Islet of Langerhans (tissue), 1 donor: ENCODE measurements around a stretch of chr7.

GRCh38 chr7:50641027-50642385 is 76.3 kb upstream of the DDC start:
- RRBS = no CpG with 5 or more reads among the region's 25 CpGs

DNA sequence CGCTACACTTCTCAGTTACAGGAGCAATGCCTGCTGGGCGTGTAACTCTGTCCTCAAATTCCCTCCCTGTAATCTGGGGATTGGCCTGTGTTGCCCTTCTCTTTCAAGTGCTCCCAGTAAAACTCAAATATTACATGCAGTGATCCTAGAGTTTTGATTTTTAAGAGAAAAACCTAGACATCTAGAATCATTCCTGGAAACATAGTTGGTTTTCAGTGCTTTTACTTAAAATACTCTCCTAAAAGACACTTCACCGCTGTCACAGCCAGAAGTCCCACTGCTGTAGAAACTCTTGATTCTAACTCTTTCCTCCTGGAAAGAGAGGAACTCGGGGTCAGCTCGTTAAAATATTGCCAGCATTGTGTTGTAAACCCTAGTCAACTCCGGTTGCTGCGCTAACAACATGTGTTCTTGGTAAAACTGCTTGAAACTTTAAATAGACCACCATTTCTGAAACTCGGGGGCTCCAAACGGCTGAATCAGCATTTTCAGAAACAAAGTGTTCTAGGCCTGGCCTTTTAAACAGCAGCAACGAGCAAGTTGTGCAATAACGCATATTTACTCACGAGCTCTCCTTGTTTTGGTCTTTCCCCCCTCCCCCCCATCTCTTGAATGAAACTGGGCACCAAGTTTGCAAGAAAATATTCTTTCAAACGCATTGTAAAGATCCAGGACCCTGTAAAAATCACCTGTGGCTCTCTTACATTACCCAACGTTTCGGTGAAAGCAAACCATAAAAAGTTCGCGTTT is 9.1 kb upstream of the GRB10 start:
- RRBS = no CpG with 5 or more reads among the region's 17 CpGs

DNA sequence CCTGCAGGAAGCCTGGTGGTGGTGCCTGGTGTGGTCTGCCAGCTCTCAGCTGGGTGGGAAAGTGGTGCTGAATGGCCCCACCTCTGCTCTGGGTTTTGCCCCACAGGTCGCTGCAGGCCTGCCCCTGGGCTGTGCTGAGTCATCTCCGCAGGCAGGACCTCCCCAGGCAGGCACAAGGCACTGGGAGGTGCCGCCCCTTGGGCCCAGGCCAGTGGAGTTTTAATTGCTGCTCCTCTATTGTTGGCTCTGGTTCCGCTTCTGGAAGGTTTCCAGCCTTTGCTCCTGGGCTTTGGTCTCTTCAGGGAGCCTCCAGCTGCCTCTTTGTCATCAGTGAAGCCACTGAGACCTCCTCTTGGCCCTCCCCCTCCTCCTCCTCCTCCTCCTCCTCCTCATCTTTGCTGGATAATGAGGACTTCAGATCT is 180.3 kb upstream of the GRB10 start:
- RRBS = no CpG with 5 or more reads among the region's 4 CpGs

GRCh38 chr7:50970070-50970570 is 187.4 kb upstream of the GRB10 start:
- RRBS = no CpG with 5 or more reads among the region's 7 CpGs

DNA sequence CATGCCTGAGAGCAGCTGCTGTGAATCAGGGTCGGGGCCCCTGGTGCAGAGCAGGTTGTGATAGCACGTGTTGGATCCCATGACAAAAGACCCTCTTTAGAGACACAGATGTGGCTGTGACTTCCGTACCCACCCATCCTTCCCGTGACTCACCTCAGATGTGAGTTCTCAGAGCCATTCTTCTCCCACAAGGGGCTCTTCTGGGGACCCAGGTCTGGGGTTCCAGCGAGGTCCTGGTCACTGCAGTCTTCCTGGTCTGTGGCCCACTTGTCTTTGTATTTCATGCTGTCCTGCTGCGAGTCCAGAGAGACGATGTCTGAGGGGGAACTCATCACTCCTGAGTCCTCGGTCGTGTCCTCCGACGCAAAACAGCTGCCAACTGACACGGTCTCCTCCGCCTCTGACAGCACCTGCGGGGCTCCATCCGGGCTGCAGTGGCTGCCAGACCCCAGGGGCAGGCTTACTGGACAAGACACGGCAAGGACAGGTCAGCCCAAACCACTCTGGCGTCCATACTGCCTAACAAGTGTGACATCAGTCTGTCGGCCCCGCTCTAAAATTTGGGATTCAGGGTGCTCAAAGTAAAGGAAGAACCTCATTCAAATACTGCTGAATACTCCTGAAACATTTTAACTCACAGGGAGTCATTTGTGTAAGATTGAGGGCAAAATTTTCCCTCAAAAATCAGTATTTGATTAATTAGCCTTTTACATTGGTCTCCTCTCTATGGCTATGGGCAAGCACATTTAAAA is 260.7 kb upstream of the GRB10 start:
- RRBS = no CpG with 5 or more reads among the region's 19 CpGs

GRCh38 chr7:51081342-51081680 is 235.3 kb downstream of the COBL start:
- RRBS = no CpG with 5 or more reads among the region's 6 CpGs

DNA sequence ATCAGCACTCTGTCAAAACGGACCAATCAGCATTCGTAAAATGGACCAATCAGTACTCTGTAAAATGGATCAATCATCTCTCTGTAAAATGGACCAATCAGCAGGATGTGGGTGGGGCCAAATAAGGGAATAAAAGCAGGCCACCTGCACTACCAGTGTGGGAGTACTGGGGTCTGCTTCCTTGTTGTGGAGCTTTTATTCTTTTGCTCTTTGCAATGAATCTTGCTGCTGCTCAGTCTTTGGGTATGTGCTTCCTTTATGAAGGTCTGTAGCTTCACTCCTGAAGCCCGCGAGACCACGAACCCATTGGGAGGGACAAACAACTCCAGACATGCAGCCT is 17.9 kb upstream of the POM121L12 start:
- RRBS = no CpG with 5 or more reads among the region's 5 CpGs

GRCh38 chr7:55077371-55078429 is 58.9 kb downstream of the EGFR start:
- RRBS = no CpG with 5 or more reads among the region's 36 CpGs

DNA sequence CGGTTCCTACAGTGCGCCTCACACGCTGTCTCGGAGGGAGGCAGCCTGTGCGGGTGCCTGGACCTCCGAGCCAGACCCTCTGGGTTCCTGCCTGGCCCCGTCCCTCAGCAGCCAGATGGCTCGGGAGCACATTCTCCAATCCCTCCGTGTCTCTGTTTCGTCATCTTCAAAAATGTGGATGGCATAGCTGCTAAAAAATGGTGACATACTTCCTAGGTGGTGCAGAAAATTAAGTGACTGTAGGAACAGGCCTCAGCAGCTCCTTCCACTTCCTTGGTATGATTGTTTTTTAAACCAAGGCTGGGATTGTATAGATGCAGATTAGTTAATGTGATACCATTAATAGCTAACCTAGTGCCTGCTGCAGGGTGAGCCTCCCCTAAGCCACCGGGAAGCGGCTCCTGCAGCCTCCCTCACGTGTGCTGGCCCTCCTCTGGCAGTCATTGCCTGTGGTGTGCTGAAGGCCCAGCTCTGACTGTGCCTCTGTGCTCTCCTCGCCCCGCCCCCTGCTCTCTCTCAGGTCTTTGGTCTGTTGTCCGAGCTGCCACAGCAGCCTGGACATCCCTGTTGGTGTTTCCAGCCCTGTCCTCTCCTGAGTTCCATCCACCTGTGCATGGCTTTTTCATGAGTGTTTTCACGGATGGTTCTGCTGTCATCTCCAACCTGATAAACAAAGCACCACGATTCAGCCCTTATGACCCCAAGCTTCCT is 126.0 kb downstream of the EGFR start:
- RRBS = no CpG with 5 or more reads among the region's 18 CpGs

GRCh38 chr7:55201992-55202826 is 162.9 kb upstream of the LANCL2 start:
- RRBS = no CpG with 5 or more reads among the region's 15 CpGs

DNA sequence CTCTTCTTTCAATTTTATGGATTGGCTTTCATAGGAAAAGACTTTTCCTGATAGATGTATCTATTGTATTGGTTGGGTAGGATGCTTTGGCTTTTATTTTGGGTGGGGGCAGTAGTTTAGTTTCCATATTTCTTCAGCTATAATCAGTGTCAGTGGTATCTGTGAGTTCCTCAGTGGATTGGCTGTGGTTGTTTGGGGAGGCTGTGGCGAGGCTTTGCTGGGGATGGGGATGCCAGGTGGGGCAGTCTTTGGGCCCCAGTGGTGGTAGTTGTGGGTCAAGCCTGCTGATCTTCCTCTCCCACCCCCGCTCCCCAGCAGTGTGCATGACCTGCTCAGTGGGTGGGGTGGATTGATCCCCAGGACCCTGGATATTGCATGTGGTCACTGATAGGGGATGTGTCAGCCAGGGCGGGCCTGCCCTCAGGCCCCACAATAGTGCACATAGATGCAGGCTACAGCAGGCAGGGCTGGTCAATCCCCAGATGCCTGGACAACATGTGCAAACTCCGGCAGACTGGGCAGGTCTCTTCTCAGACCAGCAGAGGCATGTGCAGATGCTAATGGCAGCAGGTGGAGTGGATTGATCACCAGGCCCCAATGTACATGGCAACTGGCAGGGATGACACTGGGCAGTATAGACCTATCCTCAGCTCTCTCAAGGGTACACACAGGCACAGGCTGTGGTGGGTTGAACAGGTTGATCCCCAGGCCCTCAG is 98.4 kb downstream of the LANCL2 start:
- RRBS = no CpG with 5 or more reads among the region's 4 CpGs

GRCh38 chr7:55515440-55516441 is 56.6 kb downstream of the VOPP1 start:
- RRBS = no CpG with 5 or more reads among the region's 14 CpGs

GRCh38 chr7:55532890-55534151 is 39.0 kb downstream of the VOPP1 start:
- RRBS = no CpG with 5 or more reads among the region's 9 CpGs

DNA sequence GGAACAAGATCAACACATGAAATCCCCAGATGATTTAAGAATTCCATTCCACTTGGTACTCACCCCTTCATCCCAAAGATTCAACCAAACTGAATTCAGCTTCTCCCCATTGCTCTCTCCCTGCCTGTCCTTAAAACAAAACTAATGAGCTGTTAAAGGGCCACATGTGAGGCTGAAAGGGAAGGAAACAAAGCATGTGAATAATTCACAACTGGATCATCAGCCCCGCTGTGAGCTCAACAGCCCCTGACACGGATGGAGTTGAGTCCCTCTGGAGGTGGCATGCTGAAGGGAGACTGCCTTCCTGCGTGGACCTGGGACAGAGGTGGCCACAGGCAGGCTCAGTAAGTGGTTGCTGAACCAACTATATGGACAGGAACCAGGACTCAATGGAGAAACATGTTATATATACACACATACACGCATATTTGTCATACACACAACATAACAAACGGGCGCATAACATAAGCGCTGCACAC is 32.8 kb downstream of the VOPP1 start:
- RRBS = no CpG with 5 or more reads among the region's 7 CpGs

DNA sequence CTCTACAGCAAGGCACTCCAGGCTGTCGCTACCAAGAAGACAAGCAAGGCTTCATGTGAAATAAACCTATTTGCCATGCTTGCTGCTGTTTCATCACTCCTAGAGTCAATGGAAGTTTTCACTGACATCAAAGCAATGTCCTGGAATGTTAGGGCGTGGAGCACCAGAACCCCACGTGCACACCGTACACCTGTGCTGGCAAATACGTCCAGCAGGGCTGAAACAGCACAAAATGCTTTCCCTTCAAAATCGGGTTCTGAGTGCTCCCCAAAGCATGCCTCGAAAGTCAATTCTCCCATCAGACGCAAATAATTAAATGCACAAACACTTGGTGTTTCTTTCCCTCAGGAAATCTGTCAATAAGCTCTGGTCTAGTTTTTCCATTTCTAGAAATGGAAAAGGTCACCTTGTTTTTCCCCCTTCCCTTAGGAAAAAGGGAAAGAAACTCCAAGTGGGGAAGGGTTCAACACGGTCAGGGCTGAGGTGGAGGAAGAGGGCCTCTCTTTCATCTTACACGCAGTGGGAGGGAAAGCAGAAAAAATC is 21.1 kb downstream of the VOPP1 start:
- RRBS = no CpG with 5 or more reads among the region's 10 CpGs

DNA sequence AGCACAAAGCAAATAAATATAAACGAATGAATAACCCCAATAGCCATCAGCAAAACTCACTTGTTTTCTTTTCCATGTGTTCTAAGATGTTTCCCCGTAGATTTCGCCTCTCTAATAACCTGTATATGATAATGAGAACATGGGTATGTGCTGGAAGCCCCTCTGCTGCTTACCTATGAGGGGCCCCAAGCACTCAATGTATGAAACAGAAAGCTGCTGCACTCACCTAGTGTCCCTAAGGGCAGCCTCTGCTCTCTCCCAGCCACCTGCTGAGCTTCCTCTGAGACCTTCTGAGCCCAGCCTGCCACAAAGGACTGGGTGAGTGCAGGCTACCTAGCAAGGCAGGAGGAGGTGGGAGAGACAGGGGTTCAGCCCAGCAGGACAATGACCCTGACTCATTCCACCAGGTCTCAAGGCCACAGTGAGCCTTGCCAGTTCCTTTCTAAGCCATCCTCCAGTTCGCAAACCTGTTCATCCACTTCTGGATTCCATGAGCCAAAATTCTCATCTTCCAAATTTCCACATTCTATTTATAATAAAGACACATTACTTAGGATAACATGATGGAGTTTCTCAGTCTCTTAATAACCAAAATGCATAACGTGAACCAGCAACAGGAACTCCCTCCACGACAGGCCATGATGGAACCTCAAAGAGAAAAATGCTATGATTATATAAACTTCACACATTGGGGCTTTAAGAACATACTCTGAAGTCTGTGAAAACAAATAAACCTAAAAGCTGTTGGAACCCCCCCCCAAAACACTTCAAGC is 16.2 kb downstream of the VOPP1 start:
- RRBS = no CpG with 5 or more reads among the region's 6 CpGs

GRCh38 chr7:56017075-56017539 is 34.1 kb downstream of the PSPH start:
- RRBS = no CpG with 5 or more reads among the region's 4 CpGs

- RRBS = no CpG with 5 or more reads among the region's 2 CpGs
These were observed 3.8 kb downstream of the CCT6A start for GRCh38 chr7:56055346-56055788.

DNA sequence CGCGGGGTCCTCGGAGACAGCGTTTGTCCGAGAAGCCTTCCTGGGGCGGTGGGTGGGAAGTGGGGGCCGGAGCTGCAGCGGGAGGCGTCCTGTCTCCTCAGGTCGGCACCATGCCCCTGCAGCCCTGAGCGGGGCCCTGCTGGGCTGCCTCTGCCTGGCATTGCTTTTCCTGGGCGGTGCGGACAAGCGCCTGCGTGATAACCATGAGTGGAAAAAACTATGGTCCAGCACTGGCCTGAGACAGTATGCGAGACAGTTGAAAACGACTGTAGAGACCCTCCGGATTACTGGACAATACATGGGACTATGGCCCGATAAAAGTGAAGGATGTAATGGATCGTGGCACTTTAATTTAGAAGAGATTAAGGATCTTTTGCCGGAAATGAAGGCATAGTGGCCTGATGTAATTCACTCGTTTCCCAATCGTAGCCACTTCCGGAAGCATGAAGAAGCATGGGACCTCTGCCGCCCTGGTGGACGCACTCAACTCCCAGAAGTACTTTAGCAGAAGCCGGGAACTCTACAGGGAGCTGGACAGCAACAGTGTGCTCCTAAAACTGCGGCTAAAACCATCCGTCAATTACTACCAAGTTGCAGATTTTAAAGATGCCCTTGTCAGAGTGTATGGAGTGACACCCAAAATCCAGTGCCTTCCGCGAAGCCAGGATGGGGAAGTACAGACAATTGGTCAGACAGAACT is 59.5 kb upstream of the NUPR2 start:
- RRBS = 39% methylated on average over 4 of the region's 31 CpGs

- RRBS = no CpG with 5 or more reads among the region's 6 CpGs
These were observed 105.6 kb upstream of the ZNF716 start for GRCh38 chr7:57344417-57344756.